Rectum (tissue), 1 donor: ENCODE measurements around the genes SPTBN4, ACTMAP, CYP2A13 and AXL.

GRCh38 chr19:40365418-40366117 lies 17.1 kb downstream of the PLD3 start:
- PRO-cap: bidirectional peak, plus-strand start at chr19:40365897, minus-strand start at chr19:40365757

DNA sequence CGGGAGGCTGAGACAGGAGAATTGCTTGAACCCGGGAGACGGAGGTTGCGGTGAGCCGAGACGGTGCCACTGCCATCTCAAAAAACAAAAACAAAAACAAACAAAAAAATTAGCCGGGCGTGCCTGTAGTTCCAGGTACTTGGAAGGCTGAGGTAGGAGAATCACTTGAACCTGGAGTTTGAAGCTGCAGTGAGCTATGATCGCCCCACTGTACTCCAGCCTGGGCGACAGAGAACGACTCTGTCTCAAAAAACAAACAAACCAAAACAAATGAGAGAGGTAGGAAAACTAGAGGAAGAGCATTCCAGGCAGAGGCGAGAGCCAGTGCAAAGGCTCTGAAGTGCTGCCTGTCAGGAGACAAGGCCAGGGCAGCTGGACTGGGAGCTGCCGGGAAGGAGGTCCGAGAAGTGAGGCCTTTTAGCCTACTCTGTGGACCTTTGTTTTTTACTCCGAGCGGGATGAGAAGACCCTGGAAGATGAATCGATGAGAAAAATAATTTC lies 7.5 kb upstream of the SERTAD1 start:
- PRO-cap: unidirectional peak, plus-strand start at position 168 of the sequence; unidirectional peak, plus-strand start at position 302 of the sequence

DNA sequence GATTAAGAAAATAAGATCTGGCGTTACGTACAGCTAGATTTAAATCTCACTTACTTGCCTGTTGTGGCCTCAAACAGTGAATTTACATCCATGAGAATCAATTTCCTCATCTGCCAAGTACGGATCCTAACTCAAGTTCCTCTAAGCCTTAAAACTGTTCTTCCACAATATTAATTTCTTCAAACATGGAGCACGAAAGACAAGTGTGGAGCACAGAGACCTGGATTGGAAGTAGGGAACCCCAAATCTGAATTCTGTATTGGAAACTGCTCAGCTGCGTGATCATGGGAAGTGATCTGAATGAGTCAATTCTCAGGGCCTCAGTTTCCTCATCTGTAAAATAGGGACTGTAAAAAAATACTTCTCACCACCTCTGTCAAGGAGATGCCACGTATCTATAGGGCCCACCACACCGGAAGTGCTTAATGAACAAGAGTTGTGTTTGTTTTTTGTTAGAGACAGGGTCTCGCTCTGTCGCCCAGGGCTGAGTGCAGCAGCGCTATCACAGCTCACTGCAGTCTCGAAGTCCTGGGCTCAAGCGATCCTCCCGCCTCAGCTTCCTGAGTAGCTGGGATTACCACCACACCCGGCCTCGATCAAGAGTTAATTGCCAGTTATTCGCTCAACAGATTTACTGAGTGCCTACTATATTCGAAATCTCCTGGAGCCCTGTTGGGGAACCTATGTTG lies 1.7 kb downstream of the SERTAD3 start:
- PRO-cap: no peak

DNA sequence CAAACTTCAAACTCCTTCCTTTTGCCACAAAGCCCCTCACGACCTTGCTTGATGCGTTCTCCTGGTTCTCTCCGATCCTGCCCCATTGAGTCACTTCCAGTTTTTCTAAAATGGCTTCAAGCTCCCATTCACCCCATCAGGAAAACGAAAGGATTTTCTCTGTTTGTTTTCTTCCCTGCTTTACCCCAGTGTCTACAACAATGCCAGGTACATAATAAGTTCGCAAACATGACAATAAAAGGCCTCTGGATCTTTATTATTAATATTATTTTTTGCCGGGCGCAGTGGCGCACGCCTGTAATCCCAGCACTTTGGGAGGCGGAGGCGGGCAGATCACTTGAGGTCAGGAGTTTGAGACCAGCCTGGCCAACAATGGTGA lies 862 bp upstream of the SERTAD3 start:
- PRO-cap: unidirectional peak, minus-strand start at position 87 of the sequence

- PRO-cap: no peak
Measured at GRCh38 chr19:40466788-40467513, at the start of gene SPTBN4. SPTBN4 (plus strand) TSS chr19:40467001.

DNA sequence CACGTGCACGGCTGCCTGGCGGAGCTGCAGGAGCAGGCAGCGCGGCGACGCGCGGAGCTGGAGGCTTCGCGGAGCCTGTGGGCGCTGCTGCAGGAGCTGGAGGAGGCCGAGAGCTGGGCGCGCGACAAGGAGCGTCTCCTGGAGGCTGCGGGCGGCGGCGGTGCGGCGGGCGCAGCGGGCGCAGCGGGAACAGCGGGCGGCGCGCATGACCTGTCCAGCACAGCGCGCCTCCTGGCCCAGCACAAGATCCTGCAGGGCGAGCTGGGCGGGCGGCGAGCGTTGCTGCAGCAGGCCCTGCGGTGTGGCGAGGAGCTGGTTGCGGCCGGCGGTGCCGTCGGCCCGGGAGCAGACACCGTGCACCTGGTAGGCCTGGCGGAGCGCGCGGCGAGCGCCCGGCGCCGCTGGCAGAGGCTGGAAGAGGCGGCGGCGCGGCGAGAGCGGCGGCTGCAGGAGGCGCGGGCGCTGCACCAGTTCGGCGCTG lies 45.9 kb downstream of the SPTBN4 start:
- PRO-cap: no peak

DNA sequence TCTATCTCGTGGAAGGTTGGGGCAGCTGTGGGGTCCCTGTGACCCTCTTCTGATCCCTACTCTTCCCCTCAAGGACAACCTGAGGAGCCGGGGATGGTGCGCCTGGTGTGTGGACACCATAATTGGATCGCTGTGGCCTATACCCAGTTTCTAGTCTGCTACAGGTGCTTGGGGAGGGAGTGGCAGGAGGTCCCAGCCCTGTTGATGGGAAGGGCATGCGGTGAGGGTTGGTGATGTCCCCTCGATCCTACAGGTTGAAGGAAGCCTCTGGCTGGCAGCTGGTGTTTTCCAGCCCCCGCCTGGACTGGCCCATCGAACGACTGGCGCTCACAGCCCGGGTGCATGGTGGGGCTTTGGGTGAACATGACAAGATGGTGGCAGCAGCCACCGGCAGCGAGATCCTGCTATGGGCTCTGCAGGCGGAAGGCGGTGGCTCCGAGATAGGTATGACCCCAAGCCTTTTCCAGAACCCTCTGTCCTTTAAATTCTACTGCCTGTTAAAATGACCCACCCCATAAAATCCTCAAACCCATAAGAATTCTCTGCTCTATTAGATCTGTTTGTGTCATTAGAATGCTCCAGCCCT lies 3.9 kb downstream of the SHKBP1 start:
- PRO-cap: no peak

DNA sequence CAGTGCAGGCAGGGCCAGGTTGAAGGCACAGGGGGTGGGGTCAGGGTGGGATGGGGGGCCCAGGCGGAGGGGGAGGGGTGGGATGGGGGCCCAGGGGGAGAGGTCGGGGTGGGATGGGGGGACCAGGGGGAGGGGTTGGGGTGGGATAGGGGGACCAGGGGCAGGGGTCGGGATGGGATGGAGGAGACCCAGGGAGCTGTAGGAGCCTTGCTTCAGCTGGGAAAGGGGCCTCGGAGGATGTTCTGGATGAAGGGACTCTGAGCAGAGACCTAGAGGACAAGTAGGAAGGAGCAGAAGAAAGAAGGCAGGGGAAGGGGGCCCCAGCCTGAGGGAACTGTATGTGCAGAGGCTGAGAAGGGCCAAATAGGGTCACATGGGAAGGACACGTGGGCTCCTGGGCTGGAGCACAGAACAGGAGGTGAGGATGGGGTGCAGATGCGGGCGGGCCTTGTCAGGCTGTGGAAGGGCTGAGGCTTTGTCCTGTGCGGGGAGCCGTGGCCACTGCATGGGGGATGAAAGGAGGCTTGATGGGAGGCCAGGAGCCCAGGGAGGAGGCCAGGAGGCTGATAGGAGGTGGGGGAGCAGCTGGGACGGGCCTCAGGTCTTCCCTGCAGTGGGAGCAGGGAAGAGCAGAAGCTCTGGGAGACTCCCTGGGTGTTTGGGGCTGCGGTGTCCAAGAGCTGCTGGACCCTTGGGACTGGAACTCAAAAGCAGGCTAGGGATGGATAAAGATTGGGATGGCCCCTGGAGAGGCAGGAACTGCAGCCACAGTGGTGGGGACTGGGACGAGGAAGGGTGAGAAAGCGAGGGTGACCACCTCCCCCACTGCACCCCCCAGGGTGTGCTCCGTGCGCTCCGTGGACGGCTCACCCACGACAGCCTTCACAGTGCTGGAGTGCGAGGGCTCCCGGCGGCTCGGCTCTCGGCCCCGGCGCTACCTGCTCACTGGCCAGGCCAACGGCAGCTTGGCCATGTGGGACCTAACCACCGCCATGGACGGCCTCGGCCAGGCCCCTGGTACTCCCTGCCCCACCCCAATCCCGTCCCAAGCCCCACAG lies 11.4 kb upstream of the LTBP4 start:
- PRO-cap: no peak

GRCh38 chr19:40591194-40592119 lies 9.7 kb upstream of the LTBP4 start:
- PRO-cap: no peak

DNA sequence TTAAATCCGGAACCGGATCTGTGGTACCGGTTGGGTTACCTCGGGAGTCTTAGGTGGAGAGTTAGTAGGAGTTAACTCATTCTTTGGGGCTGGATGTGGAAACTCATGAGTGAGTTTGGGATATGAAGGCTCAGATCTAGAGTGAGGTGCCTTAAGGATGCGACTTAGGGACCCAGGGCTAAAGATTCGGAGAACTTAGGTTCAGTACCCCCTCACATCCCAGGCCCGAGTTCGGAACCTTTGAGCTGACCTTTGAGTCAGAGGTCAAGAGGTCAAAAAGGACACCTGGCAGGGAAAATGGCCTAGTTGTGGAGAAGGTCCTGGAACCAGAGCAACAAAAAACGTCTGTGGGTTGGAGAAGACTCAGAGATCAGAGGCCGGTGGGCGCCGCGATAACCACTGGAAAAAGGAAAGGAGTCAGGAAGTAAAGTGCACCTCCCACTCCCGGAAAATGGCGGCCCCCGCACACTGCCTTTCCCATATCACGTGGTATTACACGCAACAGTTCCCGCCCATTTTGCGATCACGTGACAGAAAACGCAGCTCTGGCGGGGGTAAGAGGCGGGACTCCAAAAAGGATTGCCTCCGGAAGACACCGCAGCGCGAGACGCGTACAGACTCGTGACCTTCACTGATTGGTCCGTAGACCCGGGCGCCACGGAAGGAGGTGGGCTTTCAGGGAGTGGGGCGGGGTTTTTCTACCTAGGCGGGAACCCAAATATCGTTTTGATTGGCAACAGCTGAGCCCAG lies at the start of gene ACTMAP:
Gene ACTMAP, minus strand, starts transcription at position 443 of the 750 bp plus-strand sequence.
- PRO-cap: bidirectional peak, plus-strand start outside the sequence, minus-strand start at position 453 of the sequence

DNA sequence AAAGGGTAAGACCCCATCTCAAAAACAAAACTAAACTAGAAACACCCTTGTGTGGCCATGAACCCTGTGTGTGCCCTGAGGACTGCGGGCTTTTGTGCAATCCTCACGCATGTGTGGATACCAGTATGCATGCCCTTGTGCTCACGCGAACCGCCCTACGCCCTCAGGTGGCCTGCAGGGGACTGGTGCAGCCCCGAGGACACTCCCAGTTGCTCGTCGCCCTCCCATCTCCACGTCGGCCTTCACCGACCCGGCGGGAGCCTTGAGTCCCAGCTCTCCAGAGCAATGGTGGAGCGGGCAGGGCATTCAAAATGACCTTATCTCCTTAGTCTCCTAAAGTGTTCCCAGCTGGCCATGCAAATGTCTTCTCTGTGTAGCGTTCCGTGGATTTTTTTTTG lies 910 bp upstream of the EGLN2 start:
- PRO-cap: bidirectional peak, plus-strand start at position 208 of the sequence, minus-strand start at position 115 of the sequence

DNA sequence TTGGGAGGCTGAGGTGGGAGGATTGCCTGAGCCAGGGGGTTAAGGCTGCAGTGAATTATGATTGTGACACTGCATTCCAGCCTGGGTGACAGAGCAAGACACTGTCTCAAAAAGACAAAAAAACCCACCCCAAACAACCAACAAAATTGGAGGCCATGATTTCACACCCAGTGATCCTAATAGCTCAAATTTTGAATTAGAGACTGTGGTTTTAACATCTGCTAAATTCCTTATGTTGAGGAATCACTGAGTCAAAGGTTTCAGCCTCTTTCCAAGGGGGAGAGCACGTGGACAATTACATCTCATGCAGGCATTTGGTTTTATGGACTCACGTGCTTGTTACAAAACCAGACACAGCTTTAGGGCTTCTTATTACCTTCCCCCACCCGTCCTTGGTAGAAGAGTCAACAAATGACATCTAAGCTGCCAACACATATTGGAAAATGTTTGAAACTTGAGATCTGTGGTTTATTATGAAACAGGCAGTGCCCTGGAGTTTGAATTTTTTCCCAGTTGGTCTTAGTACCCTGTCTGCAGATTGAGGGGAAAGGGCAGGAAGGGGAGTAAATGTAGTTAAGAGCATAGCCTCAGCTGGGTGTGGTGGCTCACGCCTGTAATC lies 18.5 kb downstream of the CYP2A6 start:
- PRO-cap: no peak

- PRO-cap: no peak
Measured at GRCh38 chr19:40847594-40848046, 2.6 kb downstream of the CYP2A6 start.

DNA sequence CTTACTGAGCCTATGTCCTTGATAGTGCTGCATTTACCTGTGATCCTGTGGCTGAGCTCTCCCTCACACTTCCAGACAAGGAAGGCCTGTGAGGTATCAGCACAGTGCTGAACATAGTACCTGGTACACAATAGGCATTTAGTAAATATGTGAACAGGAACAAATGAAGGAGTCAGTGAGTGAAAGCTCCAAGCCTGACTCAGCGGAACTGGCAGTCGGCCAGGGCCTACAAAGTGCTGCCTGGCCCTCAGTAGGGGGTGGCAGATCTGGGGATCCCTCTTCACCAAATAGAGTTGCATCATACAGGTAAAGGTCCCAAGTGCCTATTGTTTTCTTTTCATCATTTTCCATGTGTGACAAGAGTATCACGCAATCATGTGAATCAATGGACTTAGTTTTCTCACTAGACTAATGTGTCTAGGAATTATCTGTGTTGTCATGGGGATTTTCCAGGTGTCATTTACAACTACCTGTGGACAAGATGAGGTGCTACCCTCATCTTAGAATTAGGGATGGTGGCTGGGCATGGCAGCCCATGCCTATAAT lies 9.2 kb downstream of the CYP2B6 start:
- PRO-cap: no peak

DNA sequence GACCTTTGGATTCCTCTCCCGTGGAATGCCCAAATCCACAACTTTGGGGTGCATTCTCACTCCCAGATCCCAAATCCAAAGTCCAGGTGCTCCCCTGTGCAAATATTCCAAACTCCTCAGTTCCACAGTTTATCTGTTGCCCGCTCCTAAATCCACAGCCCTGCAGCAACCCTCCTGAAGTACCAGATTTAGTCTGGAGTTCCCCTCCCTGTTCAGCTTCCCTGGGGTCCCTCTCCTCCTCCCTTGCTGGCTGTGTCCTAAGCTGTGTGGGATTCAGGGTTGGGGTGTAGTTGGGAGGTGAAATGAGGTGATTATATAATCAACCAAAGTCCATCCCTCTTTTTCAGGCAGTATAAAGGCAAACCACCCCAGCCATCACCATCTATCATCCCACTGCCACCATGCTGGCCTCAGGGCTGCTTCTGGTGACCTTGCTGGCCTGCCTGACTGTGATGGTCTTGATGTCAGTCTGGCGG lies at the start of gene CYP2A13:
Gene CYP2A13, plus strand, starts transcription at position 381 of the 476 bp plus-strand sequence.
- PRO-cap: no peak

GRCh38 chr19:41218482-41219566 lies at the start of gene AXL:
AXL (plus strand) TSS chr19:41219223.
- PRO-cap: bidirectional peak, plus-strand start at chr19:41218973, minus-strand start at chr19:41218699; bidirectional peak, plus-strand start at chr19:41219201, minus-strand start at chr19:41219274

DNA sequence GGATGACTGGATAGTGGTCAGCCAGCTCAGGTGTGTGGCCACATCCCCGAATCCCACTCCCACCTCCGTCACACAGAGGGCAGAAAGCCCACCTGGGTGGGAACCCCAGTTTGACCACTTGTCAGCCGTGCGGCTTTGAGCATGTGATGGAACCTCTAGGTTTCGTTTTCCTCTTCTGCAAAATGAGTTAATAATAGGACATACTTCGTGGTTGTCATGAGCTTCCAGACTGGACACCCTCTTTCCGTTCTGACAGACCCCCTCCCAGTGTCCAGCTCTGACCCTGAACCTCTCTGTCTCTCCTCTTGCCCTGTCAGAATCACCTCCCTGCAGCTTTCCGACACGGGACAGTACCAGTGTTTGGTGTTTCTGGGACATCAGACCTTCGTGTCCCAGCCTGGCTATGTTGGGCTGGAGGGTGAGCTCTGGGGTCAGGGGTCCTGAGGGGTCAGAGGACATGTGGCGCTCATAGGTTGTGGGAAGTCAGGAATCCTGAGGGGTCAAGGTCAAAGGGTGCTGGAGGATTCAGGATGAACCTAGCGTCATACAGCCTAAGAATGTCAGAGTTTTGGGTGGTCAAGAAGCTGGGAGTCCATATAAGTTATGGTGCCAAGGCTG lies 1.9 kb downstream of the AXL start:
- PRO-cap: bidirectional peak, plus-strand start at position 267 of the sequence, minus-strand start at position 120 of the sequence

DNA sequence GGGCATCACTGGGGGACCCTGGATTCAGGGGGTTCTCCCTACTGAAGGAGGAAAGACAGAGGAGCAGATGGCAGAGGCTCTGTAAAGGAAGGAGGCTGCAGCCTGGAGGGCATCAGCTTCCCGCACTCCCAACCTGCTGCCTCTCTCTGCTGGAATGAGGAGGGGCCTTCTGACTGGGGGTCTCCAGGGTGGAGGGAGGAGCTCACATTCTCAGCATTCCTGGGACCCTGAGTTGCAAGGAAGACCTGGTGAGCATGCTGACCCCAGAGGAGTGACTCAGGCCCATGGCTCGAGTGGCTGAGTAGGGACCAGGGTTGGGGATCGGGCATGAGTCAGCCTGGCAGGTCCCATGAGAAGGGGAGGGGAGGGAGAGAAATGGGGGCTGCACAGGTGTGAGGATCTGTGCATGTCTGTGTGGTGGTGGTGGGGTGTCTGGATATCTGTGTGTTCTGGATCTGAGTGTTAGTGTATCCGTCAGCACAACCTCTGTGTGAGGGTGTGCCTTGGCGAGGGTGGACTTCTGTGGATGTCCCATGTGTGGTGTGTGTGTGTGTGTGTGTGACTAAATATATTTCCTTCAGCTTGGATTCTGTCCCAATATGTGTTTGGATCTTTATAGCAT lies 4.5 kb downstream of the AXL start:
- PRO-cap: no peak

DNA sequence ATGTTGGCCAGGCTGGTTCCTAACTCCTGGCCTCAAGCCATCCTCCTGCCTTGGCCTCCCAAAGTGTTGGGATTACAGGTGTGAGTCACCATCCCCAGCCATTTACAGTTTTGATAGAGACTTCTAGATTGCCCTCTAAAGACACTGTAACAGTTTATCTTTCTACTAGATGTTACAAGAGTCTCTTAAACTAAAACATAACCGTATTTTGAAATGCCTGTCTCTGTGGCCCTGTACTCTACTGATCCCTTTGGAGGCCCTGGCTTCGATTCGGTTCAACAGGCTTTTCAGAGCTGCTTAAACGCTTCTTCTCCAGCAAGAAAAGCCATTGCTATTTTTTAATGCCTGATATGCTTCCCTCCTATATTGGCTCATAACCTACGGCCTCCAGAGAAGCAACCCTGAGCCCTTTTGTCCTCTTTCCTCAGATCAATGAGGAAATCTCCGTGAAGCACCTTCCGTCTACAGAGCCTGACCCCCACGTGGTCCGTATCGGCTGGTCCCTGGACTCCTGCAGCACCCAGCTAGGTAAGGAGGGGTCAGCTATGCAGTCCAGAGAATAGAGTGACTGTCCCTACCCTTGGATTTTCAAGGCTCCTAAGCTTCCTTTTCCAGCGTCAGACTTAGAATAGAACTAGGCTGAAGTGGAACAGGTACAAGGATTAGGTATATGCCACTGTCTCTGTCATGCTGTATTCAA lies 14.6 kb downstream of the HNRNPUL1 start:
- PRO-cap: no peak

- PRO-cap: bidirectional peak, plus-strand start at chr19:41298599, minus-strand start at chr19:41298379
Measured at GRCh38 chr19:41297584-41298645, 12.1 kb upstream of the CCDC97 start.